SEM (cell line): ENCODE results near the genes PPP1R18, CDSN, PSORS1C2 and LTA.

- PRO-cap, result no peak
Observed at GRCh38 chr6:30590844-30591400, 19.7 kb downstream of the ABCF1 start.

- PRO-cap, result no peak
Observed at GRCh38 chr6:30645977-30646425, 932 bp upstream of the C6orf136 start.

DNA sequence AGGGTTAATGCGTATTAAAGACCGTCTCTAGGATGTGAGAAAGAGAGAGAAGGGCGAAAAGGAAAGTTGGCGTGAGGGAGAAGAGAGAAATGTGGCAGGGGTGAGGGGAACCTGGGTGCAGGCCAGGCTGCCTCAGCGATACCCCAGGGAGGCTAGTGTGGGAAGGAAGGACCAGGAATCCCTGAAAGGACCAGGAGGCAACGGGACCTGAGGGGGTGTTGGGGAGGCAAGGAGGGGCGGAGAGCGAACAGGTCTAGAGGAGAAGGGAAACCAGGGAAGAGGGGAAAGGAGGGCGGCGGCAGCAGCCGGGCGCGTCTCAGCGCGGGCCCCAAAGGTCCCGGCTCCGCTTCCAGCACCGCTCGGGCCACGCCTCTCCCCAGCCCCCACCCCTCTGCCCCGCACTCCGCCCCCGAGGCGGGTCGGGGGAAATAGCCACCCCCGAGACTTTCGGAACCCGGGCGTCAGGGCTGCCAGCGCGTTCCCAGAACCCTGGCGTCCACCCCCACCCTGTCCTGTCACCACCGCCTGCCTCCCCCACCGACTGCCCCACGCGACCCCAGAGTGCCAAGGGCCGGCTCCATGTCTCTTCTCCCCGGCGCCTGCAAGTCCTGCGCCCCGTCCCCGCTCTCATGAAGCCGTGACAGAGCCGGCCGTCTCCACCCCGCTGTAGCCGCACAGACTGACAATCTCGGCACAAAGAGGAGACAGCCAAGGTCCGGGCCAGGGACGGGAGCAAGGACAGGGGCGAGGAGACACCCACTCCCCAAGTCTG lies at the start of gene PPP1R18:
Gene PPP1R18, minus strand, starts transcription at position 323 of the 772 bp plus-strand sequence.
- PRO-cap, result bidirectional peak, plus-strand start at position 444 of the sequence, minus-strand start at position 323 of the sequence; bidirectional peak, plus-strand start at position 675 of the sequence, minus-strand start at position 681 of the sequence

DNA sequence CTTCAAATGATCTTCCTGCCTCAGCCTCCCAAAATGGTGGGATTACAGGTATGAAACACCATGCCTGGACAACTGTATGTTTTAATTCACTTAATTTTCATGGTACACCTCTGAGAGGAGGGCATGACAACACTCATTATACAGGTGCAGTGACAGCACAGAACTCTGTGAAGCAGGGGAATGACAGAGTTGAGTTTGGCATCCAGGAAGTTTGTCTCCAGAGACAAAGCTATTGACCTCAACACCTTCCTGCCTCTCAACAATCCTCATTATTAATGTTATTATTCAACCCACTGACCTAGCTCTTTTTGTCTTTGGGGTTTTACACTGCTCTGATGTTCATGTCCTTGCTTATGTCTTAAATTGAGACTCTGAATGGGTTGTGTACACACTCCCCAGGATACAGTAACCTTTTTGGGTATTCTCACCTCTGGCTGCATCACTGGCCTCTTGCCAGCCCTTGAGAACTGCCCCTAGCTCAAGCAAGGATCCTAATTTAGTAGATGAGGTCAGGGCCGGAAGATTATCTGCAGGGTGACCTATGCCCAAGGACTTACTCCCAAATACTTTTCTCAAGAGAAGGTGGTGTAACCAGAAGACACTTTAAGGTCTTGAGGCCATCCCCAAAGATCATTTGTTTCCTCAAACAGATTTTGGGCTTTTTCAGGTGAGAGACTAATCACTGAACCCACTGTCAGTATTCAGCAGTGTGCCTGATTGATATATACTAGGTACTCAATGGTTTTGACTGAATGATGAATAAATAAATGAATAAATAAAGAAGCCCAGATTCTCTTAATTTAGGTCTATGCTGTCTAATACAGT lies 13.1 kb upstream of the IER3 start:
- PRO-cap, result no peak

- PRO-cap, result no peak
Observed at GRCh38 chr6:30763348-30764050, 19.2 kb upstream of the IER3 start.

DNA sequence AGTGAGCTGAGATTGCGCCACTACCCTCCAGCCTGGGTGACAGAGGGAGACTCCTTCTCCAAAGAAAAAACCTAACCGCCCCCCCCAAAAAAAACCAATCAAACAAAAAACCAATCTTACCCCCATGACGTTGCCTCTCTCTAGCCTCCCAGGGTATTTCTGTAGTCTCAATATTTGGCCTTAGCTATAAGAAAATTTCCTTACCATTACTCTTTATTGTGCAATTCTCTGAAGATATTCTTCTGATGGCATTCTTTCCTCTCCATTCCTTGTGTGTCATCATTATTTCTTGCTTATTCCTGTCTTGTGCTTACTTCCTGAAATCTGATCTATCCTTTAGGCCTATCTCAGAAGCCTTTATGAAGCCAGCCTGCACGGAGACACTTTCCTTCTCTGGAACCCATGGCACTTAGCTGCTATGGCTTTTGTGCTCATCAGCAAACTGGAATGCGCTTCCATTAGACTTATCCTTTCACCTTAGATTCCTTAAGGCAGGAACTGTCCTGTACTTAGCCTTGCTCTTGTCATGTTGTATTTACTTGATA lies 65.9 kb upstream of the DDR1 start:
- PRO-cap, result no peak

- PRO-cap, result no peak
Observed at GRCh38 chr6:30890212-30890773, 6.0 kb downstream of the DDR1 start.

DNA sequence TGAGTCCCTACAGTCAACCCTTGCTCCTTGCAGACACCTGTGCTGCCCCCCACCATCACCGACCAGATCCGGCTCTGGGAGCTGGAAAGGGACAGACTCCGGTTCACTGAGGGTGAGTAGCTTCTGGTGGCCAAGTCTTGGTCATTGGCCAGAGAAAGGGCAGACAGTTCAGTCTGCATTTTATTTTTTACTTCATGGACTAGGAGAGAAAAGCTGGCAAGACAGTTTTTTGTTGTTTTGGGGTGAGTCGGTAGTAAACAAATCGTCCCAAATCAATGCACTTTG lies 820 bp upstream of the VARS2 start:
- PRO-cap, result no peak

DNA sequence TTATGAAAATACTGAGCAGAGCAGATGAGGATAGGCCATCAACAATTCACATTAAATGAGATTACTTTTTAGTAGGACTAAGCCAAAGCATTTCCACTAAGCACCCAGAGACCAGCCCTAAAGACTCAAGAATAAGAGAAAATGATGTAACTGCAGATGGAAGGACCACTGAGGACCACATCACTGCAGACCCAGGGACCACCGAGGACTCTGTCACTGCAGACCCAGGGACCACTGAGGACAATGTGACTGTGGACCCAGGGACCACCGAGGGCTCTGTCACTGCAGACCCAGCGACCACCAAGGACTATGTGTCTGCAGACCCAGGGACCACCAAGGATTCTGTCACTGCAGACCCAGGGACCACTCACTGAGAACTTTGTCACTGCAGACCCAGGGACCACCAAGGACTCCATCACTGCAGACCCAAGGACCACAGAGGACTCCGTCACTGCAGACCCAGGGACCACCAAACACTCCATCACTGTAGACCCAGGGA lies 45.9 kb downstream of the MUC22 start:
- PRO-cap, result no peak

- PRO-cap, result no peak
Observed at GRCh38 chr6:31120359-31120558, at the start of gene CDSN. Gene CDSN, minus strand, starts transcription at chr6:31120446.

GRCh38 chr6:31138120-31138534 lies 739 bp downstream of the PSORS1C2 start:
- PRO-cap, result no peak

DNA sequence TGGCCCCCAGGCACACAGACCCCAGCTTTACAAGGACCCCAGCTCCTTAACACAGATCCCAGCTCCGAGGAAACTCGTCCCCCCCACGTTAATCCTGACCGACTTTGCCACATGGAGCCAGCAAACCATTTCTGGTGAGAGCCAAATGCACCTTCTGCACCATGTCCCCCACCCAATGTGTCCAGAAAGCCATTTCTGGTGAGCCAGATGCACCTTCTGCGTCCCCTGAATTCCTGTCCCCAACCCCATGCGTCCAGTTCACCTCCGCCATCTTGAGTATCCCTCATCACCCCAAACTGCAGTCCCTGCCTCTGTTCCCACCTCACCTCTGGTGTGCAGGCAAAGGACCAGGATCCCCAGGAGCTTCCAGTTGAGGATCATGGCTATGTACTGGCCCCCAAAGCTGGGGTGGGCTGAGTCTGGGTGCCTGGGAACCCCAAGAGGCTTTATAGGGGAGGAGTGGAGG lies at the start of gene PSORS1C2:
Gene PSORS1C2, minus strand, starts transcription at position 421 of the 466 bp plus-strand sequence.
- PRO-cap, result no peak

GRCh38 chr6:31171234-31171765 lies 818 bp upstream of the POU5F1 start:
- PRO-cap, result no peak

GRCh38 chr6:31198301-31198588 lies 27.8 kb upstream of the POU5F1 start:
- PRO-cap, result bidirectional peak, plus-strand start at chr6:31198370, minus-strand start at chr6:31198362

- PRO-cap, result bidirectional peak, plus-strand start at chr6:31357388, minus-strand start at chr6:31357179
Observed at GRCh38 chr6:31357250-31357716, 304 bp upstream of the HLA-B start.

GRCh38 chr6:31403290-31403468 lies 216 bp upstream of the MICA start:
- PRO-cap, result bidirectional peak, plus-strand start at chr6:31403595, minus-strand start at chr6:31403432

DNA sequence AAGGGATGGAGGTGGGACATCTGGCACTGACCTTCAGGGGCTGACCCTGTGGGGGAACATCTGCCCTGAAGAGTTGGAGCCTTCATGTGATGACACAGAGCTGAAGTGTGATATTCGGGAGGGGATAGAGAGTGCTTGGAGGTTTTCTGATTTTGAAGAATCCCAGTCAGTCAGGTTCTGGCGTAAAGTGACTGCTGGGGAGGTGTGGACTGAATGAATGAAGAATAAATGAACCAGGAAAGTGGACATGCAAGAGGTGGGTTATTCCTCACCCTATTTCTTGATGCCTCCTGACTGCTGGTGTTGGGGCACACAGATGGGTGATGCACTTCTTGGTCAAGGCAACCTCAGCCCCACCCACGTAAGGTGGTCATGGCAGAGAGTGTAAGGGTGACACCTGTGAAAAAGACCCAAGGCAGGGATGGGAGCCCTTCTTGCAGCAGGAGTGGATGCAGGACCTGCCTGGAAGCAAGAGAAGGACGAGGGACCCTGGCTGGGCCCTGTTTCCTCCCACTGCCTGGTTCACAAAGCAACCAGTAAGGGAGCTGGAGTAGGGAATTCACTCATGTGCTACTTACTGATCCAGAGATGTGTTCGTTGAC lies 13.1 kb downstream of the MICA start:
- PRO-cap, result no peak

GRCh38 chr6:31506733-31507265 lies 8.9 kb downstream of the MICB start:
- PRO-cap, result no peak

- PRO-cap, result no peak
Observed at GRCh38 chr6:31531682-31532076, 2.9 kb downstream of the MCCD1 start.

GRCh38 chr6:31571911-31573196 lies at the start of gene LTA:
Gene LTA, plus strand, starts transcription at chr6:31572289.
- PRO-cap, result no peak